BJ (cell line): ENCODE measurements around the gene VASN.

GRCh38 chr16:4340824-4341624, 10.1 kb downstream of the PAM16 start:
- CAGE, long polyA plus RNA: no peak
- RRBS: 92% methylated on average over 6 of the region's 19 CpGs

- CAGE, long polyA plus RNA: no peak
- RRBS: no CpG with 5 or more reads among the region's 8 CpGs
These were observed 9.5 kb upstream of the VASN start for GRCh38 chr16:4362168-4362455.

DNA sequence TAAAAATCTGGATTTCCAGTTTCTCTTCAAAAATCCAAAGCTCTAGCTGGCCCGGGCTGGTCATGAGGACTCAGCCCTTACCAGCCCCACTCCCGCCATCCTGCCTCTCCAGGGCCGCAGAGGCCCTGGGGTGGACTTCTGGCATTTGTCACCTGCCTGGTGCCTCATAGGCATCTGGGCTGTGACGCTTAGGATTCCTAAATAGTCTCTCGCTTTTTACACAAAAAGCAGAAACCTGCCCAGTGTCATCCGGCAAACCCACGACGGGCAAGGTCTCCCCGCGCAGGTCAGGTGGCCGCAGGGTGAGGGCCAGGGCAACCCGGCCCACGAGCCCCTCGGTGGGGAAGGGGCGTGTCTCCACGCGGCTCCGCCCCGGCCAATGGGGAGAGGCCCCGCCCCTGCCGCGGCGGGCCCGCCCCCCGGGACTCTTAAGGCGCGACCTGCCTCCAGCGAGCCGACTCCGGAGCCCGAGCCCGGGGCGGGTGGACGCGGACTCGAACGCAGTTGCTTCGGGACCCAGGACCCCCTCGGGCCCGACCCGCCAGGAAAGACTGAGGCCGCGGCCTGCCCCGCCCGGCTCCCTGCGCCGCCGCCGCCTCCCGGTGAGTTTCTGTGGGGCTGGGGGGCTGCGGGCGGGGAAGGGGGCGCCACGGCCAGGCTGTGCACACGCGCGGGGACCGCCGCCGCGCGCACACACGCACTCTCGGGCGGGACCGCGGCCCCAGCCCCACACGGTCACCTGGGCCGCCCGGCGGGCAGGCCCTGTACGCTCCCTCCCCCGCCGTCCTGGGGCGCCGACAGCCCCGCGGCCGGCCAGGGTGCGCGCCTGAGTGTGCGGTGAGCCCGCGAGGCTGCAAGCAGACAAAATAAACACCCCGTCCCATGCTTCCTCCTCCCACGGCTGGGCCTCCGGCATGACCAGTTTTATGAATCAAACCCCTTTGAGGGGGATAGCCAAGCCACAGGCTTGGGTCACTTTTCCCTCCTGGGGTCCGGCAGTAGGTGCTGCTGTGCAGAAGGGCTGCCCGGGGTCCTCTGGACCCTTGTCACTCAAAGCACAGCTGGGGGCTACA, at the start of gene VASN:
VASN (plus strand) TSS at position 457 of the 1,073 bp plus-strand sequence.
- CAGE, long polyA plus RNA: no peak
- RRBS: 1% methylated on average over 45 of the region's 89 CpGs

- CAGE, long polyA plus RNA: no peak
- RRBS: no CpG with 5 or more reads among the region's 13 CpGs
These were observed 3.4 kb downstream of the VASN start for GRCh38 chr16:4374863-4375573.

DNA sequence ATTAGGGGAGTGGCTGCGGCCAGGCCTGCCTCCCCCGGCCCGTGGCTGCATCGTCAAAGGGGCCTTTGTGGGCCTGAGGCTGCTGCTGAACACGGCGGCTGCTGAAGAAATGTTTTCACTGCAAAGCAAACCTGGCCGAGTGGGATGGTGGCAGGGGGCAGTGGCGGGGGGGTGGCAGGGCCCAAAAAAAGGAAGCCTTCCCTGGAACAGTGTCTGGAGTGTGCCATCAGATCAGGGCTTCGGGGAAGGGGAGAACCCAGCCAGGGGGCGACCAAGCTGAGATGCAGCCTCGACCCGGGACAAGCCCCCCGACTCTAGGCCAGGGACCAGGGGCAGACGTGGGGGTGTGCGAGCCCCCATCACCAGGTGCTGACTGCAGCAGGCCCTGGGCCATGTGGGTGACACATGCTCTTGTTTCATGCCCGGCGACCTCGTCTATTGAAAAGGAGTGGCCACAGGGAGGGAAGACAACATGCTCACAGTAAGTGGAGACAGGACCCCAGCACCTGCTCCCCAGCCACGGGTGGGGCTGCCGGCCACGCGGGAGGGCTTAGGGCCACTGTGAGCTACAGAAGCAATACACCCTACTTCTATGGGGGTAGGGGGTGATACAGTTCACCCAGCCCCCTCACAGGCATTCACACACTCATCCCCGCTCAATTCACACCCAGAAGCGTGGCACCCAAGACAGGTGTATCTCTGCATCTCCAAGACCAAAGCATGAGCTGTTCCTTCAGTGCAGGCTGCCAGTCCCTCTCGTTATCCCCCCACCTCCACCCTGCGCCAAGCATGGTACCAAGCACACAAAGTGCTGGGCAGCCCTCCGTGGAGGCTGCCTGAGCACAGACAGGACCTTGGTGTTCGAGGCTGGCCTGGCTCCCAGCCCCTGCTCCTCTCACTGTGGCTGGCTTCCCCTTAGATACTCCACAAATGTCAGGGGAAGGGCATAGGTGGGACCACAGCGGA, 13.4 kb downstream of the VASN start:
- CAGE, long polyA plus RNA: no peak
- RRBS: 9% methylated on average over 5 of the region's 29 CpGs

GRCh38 chr16:4391553-4392030, 19.9 kb downstream of the VASN start:
- CAGE, long polyA plus RNA: no peak
- RRBS: no CpG with 5 or more reads among the region's 15 CpGs

GRCh38 chr16:4401378-4401986, 14.9 kb downstream of the CORO7 start:
- CAGE, long polyA plus RNA: no peak
- RRBS: no CpG with 5 or more reads among the region's 16 CpGs

GRCh38 chr16:4484960-4485511, 8.8 kb downstream of the HMOX2 start:
- CAGE, long polyA plus RNA: no peak
- RRBS: no CpG with 5 or more reads among the region's 9 CpGs

DNA sequence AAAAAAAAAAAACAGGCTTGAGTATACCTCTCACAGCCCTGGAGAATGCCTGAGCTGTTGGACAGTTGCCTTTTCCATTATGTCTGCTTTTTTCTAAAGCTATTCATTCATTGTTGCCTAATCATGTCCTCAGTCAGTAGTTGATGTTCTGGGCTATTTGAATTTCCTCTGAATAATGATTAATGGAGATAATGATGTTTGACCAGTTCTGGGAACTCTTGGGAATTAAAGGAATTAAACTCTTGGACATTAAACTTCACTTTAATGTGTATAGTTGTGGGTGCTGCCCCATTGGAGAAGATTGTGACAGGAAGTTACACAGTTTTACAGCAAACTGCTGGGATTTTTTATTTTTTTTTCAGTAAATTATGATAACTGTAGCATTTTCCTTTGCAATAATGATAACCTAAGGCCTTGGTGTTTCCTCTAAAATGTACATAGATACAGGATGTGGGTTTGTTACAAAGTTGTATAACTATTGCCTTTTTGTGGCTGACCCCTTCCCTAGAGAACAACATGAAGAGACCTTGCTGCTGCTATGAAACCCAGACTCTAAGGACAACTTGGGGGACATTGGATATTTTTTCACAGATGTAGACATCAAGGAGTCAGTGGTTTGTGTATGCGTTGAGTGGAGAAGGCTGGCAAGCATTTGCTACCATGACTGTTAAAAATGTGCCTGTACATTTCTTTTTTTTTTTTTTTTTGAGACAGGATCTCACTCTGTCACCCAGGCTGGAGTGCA, 12.1 kb downstream of the HMOX2 start:
- CAGE, long polyA plus RNA: no peak
- RRBS: no CpG with 5 or more reads among the region's 1 CpG

DNA sequence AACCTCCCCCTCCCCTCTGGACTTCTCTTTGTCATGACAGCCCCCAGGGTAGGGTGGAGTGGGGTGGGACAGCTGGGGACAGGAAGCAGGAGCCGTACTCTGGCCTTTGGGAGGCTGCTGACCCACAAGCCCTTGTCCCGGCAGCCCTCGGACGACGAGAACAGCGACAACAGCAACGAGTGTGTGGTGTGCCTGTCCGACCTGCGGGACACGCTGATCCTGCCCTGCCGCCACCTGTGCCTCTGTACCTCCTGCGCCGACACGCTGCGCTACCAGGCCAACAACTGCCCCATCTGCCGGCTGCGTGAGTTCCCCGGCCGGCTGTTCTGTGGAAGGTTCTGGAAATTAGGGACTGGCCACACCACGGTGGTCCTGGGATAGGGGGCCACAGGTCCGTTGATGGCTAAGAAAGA, 20.0 kb upstream of the NUDT16L1 start:
- CAGE, long polyA plus RNA: no peak
- RRBS: no CpG with 5 or more reads among the region's 21 CpGs

- CAGE, long polyA plus RNA: no peak
- RRBS: 100% methylated on average over 1 of the region's 37 CpGs
These were observed 11.3 kb upstream of the NUDT16L1 start for GRCh38 chr16:4681941-4682513.

GRCh38 chr16:4694066-4694740, 841 bp downstream of the NUDT16L1 start:
- CAGE, long polyA plus RNA: no peak
- RRBS: 3% methylated on average over 8 of the region's 48 CpGs

DNA sequence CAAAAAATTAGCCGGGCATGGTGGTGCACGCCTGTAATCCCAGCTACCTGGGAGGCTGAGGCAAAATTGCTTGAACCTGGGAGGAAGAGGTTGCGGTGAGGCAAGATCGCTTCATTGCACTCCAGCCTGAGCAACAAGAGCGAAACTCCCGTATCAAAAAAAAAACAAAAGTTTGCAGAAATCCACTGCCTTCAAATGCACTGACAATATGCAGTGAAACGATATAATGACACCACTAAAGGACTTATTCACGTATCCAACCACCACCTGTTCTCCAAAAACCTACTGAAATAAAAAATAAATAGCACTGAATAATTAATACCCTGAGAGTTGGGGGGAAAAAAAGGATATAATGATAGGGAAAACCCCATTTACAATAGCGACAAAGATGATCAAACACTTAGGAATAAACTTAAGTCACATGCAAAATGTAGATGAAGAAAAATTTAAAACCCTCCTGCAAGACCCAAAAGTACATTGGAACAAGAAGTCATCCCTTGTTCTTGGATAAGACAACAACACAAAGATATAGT, 19.8 kb downstream of the NUDT16L1 start:
- CAGE, long polyA plus RNA: no peak
- RRBS: no CpG with 5 or more reads among the region's 9 CpGs

DNA sequence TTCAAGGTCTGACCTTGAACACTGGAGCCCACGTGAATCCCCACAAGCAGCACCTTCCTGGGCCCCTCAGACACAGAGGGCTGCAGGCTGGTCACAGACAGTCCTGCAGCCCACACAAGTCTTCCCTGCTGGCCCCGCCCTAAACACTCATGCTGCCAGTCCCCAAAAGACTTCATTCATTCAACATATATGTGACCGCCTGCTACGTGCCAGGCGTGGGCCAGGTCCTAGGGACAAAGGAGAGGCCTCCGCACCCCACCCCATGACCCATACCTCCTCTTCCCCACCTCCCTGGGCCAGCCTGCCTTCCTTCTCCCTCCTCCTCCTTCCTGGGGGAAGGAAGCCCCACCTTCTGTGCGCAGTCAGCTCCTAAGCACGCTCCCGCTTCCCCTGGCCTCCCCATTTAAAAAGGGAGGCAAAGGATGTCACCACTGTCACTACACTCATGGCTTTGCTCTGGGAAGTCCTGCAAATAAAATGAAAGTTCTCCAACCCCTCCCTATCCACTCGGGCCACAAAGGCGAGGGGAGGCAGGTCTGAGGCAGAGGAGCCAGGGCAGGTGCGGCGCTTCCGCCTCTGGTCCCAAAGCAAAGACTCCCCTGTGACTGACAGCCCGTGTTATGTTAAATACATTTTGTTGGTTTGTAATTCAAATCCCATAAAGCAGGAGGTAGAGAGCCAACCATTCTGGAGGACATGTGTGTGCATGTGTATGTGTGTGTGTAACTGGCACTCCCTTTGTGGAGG, 9.0 kb downstream of the DNAAF8 start:
- CAGE, long polyA plus RNA: no peak
- RRBS: no CpG with 5 or more reads among the region's 15 CpGs

DNA sequence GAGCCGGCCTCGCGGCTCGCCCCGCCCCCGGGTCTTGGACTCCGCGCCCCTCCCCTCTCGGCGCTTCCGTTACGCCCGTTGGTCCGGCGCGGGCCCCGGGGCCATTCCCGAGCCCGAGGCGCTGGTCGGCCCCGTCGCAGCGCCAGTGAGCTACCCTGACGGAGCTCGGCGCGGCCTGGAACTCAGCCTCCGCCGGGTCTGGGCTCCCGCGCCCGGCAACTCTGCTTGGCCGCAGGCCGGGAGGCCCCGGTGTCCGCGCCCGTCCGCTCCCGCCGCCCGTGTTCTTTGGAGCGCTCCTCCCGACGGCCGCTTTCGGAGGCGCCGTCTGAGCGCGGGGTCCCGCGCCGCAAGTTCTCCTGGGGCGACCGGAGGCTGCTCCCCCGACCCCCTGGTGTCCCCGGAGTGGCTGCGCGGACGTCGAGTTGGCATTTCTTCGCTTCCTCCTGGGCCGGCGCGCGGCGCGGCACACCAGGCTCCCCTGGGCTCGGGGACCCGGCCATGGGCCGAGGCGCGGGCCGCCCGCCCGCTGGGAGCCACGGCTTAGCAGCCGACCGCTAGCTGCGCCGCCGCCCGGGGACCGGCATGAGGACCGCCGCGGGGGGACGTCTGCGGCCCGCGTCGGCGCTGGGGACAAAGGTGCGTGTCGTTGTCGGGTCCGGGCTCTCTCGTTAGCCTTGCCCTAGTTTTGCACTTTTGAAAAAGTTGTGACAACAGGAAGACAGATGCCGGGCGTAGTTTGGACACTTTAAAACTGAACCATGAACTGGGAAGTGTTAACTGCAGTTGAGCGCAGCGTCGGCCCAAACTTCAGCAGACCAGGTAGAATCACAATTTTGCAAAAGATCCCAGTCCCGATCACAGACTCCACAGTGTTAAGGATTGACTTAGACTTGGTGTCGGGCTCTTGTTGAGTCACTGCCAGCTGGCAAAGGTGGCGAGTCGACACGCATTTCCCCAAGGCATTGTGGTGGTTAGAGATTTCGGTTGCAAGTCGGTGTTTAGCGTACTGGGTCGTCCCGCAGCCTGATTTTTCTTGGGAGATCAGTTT, 618 bp downstream of the UBN1 start:
- CAGE, long polyA plus RNA: no peak
- RRBS: 1% methylated on average over 73 of the region's 115 CpGs

GRCh38 chr16:4881481-4882332, 34.4 kb downstream of the UBN1 start:
- CAGE, long polyA plus RNA: no peak
- RRBS: 18% methylated on average over 1 of the region's 25 CpGs

- CAGE, long polyA plus RNA: no peak
- RRBS: no CpG with 5 or more reads among the region's 20 CpGs
These were observed 18.2 kb downstream of the PPL start for GRCh38 chr16:4918494-4919473.

DNA sequence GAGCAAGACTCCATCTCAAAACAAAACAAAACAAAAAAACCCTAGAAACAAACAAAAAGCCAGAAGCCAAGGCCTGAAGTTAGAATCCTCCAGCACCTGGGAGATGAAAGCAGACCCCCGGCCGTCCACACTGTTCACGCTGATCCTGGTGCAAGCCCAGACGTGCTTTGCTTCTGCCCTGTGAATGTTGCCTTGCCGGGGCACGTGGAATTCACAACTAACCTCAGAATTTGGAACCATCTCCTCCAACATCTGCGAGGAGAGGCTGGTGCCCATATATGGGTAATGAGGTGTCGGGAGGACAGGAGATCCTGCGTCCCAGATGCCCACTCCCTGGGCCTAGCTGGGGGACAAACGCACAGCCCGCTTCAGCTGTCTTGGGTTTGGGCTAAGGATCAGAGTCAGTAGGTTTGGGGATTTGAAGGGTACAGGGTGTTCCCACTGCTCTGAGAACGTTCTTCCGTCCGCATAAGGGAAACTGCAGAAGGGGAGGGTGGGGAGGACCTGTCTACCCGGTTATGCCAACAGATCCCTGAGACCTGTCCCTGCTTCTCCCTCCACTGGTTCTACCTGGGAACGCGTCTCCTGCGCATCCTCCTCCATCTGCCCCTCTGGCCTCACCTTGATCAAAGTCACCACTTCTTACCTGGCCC, 14.2 kb downstream of the PPL start:
- CAGE, long polyA plus RNA: no peak
- RRBS: 7% methylated on average over 1 of the region's 18 CpGs

- CAGE, long polyA plus RNA: no peak
- RRBS: no CpG with 5 or more reads among the region's 2 CpGs
These were observed 18.0 kb downstream of the SEC14L5 start for GRCh38 chr16:4976222-4976490.

DNA sequence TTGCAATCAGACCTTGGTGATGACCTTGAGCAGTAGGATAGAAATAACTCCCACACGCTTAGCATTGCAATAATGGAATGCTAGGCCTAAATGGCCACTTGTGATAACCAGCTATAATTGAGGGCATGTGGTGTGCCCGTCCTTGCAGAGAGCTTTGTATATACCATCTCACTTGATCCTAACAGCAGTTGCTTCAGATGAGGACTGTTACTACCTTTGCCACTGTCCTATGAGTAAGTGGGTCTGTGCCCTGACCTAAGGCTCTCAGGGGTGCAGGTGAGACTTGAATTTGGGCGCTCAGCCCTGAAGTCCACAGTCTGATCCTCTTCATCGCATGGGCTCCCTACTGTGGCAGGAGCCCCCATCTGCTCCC, 30.8 kb downstream of the NAGPA start:
- CAGE, long polyA plus RNA: no peak
- RRBS: no CpG with 5 or more reads among the region's 4 CpGs